ENCODE data around the genes JAKMIP1 and KIAA0232.

GRCh38 chr4:5385634-5385934 lies 322.8 kb downstream of the EVC2 start:
- PRO-cap: no peak
- RAMPAGE, long total RNA, 4 experiments: no peak in any of the 4 experiments

DNA sequence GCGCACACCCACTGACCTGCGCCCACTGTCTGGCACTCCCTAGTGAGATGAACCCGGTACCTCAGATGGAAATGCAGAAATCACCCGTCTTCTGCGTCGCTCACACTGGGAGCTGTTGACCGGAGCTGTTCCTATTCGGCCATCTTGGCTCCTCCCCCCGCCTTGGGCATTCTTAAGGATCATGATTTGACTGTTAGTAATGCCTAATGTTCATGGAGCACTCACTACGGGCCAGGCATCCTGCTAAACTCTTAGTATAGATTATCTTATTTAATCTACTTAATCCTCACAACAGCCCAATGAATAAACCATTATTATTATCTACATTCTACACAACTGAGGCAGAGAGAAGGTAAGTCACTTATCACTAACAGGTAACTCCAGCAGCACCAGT lies 263.9 kb downstream of the EVC2 start:
- PRO-cap: no peak
- RAMPAGE, long total RNA, 4 experiments: no peak in any of the 4 experiments

- PRO-cap: no peak
- RAMPAGE, long total RNA, 4 experiments: no peak in any of the 4 experiments
Observed at GRCh38 chr4:5526028-5526450, 182.3 kb downstream of the EVC2 start.

DNA sequence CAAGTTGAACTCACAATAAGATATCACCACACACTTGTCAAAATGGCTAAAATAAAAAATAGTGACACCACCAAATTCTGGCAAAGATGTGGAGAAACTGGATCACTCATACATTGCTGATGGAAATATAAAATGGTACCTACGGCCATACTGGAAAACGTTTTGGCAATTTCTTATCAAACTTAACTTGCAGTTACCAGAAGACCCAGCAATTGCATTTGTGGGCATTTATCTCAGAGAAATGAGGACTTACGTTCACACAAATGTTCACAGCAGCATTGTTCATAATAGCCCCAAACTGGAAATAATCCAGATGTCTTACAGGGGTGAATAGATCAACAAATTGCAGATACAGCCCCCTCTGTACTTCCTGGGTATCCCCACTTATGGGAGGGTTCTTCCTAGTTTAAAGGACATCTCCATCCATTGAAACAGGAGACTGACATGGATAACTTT lies 29.9 kb downstream of the EVC start:
- PRO-cap: no peak
- RAMPAGE, long total RNA, 4 experiments: no peak in any of the 4 experiments

DNA sequence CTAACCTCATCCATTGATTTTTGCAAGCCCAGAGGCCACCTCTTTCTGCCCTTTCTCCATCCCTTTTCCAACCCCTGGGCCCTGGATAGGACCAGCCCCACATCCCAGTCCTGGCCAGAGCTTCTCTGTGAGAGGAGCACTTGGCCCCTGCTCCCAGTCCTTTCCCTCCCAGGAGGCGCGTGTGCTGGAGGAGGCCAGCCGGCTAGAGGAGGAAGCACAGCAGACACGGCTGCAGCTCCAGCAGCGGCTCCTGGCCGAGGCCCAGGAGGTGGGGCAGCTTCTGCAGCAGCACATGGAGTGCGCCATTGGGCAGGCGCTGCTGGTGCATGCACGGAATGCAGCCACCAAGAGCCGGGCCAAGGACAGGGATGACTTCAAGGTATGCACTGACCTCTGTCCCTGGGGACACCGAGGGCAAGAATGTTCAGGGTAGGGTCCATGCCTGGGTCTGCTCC lies 87.4 kb downstream of the EVC start:
- PRO-cap: no peak
- RAMPAGE, long total RNA, 4 experiments: no peak in any of the 4 experiments

- PRO-cap: no peak
- RAMPAGE, long total RNA, 4 experiments: no peak in any of the 4 experiments
Observed at GRCh38 chr4:6200062-6200872, at the start of gene JAKMIP1. TSS of gene JAKMIP1 (minus strand) at chr4:6200549.

DNA sequence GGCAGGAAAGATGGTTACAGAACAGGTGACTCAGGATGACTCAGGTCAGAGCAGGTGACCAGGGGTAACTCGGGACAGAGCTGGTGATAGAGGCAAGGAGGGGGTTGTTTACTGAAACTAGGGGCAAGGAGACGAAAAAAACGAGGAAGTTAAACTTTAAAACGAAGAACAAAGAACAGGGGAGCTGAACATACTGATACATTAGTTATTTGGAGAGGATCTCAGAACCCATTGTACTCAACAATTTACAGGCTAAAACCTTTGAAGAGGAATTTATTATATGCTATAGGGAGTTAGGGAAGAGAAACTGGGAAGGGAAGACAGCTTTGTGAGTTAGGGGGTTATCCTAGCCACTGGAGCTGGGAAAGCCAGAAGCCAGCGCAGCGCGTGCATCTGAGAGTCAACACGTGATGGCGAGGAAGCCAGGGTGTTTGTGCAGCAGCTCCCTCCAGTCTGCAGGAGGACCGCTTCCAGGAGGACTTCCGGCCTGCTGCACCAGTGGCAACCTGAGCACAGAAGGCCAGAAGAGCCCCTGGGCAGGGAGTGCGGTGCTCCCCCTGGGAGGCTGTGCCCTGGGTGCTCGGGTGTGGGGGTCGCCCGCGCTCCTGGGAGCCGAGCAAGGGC lies 24.6 kb upstream of the WFS1 start:
- PRO-cap: no peak
- RAMPAGE, long total RNA, 4 experiments: no peak in any of the 4 experiments

GRCh38 chr4:6696262-6697110 lies 2.8 kb downstream of the S100P start:
- PRO-cap: no peak
- RAMPAGE, long total RNA, 4 experiments: no peak in any of the 4 experiments

DNA sequence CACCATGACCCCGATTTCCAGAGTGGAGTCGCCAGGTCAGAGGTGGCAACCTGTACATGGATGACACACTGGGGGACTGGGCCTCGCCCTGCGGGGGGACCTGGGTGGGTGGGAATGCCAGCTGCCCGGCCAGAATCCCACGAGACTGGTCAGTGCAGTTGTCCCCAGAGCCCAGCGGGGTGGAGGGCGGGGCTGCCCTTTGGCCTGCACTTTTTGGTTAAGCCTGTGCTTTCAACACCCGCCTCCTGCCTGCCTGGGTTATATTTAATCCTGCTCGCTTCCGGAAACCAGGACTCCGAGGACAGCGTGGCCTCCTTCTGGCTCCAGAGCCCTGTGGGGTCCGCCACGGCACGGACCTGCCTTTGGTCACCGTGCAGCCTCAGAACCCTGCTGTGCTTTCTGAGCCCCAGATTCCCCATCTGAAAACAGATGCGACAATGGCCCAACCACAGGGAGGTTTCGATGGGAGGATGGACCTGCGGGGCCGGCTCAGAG lies 29.5 kb upstream of the KIAA0232 start:
- PRO-cap: no peak
- RAMPAGE, long total RNA, 4 experiments: no peak in any of the 4 experiments

- PRO-cap: bidirectional peak, plus-strand start at chr4:6782741, minus-strand start at chr4:6782541
- RAMPAGE, long total RNA, 4 experiments: no peak in any of the 4 experiments
Observed at GRCh38 chr4:6781941-6783113, at the start of gene KIAA0232. TSS of gene KIAA0232 (plus strand) at chr4:6782727.

DNA sequence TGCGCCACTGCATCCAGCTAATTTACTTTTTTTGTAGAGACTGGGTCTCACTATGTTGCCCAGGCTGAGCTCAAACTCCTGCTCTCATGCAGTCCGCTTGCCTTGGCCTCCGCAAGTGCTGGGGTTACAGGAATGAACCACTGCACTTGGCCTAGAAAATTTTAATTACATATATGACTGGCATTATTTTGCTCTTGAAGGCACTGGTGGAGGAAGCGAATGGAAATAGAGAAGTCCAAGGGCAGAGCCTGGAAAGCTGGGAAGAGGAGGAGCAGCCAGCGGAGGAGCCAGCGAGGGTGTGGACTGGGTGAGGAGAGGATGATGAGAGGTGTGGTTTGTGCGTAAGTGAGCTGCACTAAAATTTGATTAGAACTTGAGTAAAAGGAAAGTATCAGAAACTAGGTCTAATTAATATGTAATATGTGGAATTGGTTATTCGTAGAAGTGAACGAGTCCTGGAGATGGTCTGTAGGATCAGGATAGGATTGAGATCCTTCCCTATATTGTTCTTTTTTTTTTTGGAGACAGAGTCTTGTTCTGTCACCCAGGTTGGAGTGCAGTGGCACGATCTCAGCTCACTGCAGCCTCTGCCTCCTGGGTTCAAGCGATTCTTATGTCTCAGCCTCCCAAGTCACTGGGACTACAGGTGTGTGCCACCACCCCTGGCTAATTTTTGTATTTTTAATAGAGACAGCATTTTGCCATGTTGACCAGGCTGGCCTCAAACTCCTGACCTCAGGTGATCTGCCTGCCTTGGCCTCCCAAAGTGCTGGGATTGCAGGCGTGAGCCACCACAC lies 13.4 kb downstream of the KIAA0232 start:
- PRO-cap: no peak
- RAMPAGE, long total RNA, 4 experiments: no peak in any of the 4 experiments

- PRO-cap: no peak
- RAMPAGE, long total RNA, 4 experiments: start-site peak on the plus strand in 1 of 4 experiments, at chr4:6852691-6853168 at its widest, 15 reads per replicate
Observed at GRCh38 chr4:6852629-6853396, 56.8 kb upstream of the TBC1D14 start.

DNA sequence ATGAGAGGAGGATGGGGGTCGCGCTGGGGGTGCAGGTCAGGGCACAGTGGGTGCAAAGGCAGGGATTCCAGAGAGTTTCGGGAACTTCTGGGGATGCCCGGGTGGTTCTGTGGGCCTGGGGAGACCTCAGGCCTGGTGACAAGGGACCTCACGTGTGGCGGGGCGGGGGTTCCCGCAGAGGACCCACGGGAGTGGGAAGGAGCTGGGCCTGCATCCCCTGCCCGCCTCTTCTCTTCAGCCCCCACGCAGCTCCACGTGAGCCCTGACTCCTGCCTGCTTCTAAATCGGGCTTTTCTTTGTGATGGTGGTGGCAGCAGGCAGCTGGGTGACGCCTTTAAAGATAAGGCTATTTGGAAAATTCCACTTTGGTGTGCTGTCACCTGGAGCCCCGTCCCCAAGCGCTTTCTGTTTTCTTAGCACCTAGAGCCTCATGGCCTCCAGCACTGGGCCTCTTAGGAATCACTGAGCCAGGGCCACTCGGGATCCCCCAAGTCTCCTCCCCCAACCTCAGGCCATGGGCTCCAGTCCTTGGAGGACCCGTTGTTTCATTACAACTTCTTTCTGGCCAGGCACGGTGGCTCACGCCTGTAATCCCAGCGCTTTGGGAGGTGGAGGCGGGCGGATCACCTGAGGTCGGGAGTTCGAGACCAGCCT lies 7.1 kb upstream of the TBC1D14 start:
- PRO-cap: no peak
- RAMPAGE, long total RNA, 4 experiments: no peak in any of the 4 experiments

GRCh38 chr4:6926648-6927862 lies 17.4 kb downstream of the TBC1D14 start:
- PRO-cap: no peak
- RAMPAGE, long total RNA, 4 experiments: no peak in any of the 4 experiments

- PRO-cap: no peak
- RAMPAGE, long total RNA, 4 experiments: start-site peak on the plus strand in 1 of 4 experiments, at chr4:6947919-6947955 at its widest, 5 reads per replicate
Observed at GRCh38 chr4:6947563-6948271, 38.1 kb downstream of the TBC1D14 start.

DNA sequence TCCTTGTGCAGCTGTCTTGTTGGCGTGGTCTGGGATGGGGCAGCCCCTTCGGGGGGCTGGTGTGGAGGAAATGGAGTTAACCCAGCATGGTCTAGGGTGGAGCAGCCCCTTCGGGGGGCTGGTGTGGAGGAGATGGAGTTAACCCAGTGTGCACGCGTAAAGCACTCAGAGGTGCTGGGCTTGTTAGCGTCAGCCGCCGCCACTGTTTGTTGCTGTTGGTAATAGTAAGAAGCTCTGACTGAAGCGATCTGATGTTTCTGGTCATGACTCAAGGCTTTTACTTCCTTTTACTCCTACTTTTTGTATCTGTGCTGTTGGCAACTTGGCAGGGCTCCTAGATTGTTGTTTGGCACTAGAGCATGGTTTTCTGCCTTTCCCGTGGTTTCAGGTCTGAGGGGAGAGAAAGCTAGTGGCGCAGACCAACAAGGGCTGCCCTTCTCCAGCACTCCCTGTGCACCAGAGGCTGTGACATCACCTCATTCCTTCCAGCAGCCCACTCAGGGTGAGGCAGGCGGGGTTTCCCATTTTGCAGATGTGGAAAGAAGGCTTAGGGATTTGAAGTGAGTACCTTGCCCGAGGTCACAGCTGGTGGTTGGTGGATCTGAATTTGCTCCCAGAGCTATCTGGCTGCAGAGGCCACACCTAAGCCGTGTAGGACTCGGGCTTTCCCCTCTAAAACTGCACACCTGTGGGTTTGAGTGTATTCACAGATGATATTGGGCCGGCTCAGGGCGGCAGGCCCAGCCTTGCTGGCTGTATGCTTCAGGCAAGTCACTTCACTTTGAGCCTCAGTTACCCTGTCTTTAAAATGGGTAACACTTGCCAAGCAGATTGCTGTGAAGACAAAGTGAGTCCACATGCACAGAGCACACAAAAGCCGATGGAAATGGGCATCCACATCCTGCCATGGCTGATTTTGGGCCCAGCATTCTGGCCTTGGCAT lies 50.9 kb downstream of the CCDC96 start:
- PRO-cap: no peak
- RAMPAGE, long total RNA, 4 experiments: no peak in any of the 4 experiments

DNA sequence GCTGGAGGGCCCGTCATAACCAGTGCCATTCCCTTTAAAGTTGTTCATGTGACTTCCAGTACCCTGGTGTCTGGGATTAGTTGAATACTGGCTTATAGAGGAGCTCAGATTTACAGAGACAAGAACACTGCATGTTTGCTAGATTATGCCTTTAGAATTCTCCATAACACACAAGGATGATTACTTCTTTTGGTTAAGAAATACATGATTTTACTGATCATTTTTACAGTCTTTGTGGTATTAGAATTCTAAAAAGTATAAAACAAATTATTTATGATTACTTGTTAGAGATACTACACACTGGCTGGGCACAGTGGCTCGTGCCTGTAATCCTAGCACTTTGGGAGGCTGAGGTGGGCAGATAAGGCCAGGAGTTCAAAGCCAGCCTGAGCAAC lies 37.0 kb downstream of the CCDC96 start:
- PRO-cap: no peak
- RAMPAGE, long total RNA, 4 experiments: no peak in any of the 4 experiments

- PRO-cap: no peak
- RAMPAGE, long total RNA, 4 experiments: no peak in any of the 4 experiments
Observed at GRCh38 chr4:7045892-7046256, 2.7 kb downstream of the TADA2B start.

DNA sequence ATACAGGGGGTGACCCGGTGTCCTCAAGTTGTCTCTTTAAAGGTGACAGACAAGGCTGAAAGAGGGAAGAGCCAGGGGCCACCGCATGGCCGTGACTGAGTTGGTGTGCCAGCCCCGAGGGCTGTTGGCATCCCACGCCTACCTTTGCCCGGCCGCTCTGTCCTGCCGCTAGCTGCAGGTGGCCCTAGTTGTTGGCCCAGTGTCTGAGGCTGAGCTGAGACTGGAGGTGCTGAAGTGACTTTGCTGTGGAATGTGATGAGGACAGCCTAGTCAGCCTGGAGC lies 6.5 kb downstream of the TADA2B start:
- PRO-cap: unidirectional peak, plus-strand start at position 199 of the sequence
- RAMPAGE, long total RNA, 4 experiments: no peak in any of the 4 experiments

DNA sequence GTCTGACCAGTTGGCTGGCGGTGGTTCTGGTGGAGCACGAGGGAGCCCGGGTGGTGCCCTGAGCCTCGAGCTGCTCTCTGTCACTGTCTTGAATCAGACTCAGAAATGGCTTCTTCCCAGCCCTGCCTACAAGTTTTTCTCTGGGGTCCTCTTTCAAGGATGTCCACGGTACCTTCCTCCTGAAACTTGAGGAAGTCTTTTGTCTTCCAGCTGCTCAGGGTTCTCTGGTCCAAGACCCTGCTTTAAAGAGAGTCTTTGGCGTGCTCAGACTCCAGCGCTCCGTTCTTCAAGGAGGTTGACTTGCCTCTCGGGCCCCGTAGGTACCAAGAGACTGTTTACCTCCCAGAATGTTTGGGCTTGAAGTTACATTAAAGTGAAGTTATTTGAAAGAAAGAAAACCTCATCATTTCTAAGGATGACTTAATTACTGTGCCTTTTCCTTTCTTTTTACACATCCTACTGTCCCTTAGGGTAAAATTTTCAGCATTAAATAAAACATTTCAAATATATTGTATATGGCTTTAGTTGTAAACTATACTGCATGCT lies 11.7 kb downstream of the GRPEL1 start:
- PRO-cap: no peak
- RAMPAGE, long total RNA, 4 experiments: no peak in any of the 4 experiments

Measured in suprapubic skin (tissue), 4 donors.